Metastatic Liver Carcinoma in the Adrenal Gland (tissue), 2 donors: ENCODE data around the gene PAGE3.

DNA sequence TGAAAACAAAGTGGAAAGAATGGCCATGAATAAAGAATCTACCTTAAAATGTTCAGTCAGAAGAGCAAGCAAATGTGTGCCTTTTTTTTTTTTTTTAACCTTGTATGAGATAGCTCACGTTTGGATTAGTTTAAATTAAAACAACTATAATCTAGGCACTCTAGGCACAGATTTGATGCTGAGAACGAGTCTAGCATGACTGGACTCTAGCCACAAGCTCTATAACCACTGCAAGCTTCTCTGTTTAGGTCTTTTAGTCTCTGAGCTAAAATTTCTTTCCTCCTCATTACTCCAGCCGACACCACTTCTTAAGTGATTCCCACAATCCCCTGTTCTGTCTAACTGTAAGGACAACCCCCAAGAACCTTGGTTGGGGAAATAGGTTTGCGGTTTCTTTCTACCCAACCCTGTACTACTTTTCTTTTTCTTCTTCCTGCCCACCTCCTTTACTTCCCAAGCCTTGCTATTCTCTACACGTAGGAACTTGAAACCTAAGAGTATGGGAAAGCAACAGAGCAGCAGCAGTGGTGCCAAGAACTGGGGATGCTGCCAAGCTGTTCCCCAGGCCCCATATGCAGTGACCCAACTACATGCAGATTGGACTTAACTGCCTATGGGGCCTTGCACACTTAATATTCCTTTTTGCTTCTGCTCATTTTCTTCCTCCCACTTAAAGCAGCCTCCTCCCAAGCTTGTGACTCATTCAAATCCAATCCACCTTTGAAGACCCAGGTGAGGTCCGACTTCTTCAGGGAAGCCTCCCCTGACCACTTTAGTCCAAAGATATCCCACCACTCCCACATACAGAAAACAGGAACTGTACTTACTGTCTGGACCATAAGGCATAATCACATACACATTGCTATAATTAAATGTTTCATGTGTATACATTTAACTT lies 1.9 kb downstream of the FAM120C start:
- PRO-cap, 2 experiments: no peak in any of the 2 experiments

GRCh38 chrX:54469976-54470569 lies 26.0 kb downstream of the FGD1 start:
- PRO-cap, 2 experiments: no peak in any of the 2 experiments

GRCh38 chrX:54529228-54529945 lies 632 bp upstream of the GNL3L start:
- PRO-cap, 2 experiments: no peak in any of the 2 experiments

DNA sequence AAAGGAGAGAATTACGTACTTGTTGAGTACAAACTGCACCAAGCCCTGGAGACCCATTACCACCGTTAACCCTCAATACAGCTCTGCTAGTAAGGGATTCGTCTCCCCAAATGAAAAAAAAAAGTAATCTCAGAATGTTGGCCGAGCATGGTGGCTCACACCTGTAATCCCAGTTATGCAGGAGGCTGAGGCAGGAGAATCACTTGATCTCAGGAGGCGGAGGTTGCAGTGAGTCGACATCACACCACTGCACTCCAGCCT lies 32.4 kb downstream of the GNL3L start:
- PRO-cap, 2 experiments: no peak in any of the 2 experiments

- PRO-cap, 2 experiments: no peak in any of the 2 experiments
Observed at GRCh38 chrX:55264667-55265144, at the start of gene PAGE3. Gene PAGE3, minus strand, starts transcription at chrX:55264916.

GRCh38 chrX:55327124-55327621 lies 62.5 kb upstream of the PAGE3 start:
- PRO-cap, 2 experiments: no peak in any of the 2 experiments

- PRO-cap, 2 experiments: no peak in any of the 2 experiments
Observed at GRCh38 chrX:56782941-56784027, 54.2 kb downstream of the NBDY start.

- PRO-cap, 2 experiments: peak in 1 of 2 experiments; most common plus-strand start chrX:57593141 (in 1)
Observed at GRCh38 chrX:57592971-57593292, 1.1 kb downstream of the ZXDB start.

DNA sequence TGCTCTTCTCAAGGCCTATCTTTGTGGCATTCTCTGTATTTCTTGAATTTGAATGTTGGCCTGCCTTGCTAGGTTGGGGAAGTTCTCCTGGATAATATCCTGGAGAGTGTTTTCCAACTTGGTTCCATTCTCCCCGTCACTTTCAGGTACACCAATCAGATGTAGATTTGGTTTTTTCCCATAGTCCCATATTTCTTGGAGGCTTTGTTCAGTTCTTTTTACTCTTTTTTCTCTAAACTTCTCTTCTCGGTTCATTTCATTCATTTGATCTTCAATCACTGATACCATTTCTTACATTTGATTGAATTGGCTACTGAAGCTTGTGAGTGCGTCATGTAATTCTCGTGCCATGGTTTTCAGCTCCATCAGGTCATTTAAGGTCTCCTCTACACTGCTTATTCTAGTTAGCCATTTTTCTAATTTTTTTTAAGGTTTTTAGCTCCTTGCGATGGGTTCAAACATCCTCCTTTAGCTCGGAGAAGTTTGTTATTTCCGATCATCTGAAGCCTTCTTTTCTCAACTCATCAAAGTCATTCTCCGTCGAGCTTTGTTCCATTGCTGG lies 99.8 kb upstream of the SPIN4 start:
- PRO-cap, 2 experiments: no peak in any of the 2 experiments

DNA sequence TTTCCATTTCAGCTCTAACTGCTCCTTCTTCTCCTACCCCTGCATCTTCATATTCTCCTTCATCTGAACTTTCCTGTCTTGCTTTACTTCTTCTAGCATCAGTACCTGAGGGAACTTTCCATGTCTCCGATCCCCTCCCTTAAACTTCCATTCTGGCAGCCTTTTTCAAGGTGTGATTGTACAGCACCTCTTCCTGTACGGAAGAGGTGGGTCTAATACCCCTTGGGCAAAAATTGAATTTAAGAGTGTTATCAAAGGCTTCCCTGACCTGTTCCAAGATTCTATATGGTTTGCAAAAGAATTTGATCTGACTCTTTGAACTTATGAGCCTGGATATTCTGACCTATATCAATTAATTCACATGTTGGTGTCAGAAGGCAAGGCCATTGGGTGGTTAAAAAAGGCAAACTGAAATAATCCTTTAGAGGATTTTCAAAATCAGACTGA lies 155.6 kb upstream of the SPIN4 start:
- PRO-cap, 2 experiments: no peak in any of the 2 experiments

DNA sequence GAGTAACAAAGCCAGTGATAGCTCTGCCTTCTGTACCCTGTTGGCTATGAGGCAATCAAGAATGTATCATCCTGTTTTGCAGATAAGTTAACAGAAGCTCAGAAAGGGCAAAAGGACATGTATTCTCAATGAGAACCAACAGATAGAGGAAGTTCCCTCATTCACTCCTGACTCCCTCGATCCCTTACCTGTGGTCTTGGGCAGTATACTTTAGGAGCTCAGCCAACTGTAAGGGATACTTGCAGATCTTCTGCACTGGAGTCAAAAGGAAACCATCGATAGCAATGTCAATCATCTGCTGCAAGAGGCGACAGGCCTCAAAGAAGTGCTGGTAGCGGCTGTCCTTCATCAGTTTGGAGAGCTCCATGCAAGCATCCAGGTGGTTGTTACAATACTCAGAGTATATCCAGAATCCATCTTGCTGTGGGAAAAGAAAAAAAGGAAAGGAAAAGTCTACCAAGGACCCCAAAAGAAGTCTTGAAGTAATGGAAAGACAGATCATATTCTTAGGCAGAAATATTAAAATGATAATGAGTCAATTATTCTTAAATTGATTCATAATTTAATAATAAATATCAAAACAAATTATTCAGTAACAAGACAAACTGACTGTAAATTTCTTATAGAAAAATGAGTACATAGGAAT lies 106.7 kb downstream of the ARHGEF9 start:
- PRO-cap, 2 experiments: no peak in any of the 2 experiments

GRCh38 chrX:63732410-63733335 lies 52.3 kb downstream of the ARHGEF9 start:
- PRO-cap, 2 experiments: no peak in any of the 2 experiments

DNA sequence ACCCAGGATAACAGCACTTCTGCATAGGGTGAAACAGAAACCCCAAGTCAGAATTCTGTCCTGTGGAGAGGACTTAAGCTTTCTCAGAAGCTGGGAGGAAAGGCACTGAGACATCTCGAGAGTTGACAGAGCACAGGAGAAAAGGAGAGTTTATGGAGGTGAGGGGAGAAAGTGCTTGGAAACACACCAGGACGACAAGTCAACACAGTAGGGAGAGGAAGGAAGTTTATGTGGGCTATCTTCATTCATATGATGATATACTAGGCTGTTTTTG lies 150.5 kb downstream of the AMER1 start:
- PRO-cap, 2 experiments: no peak in any of the 2 experiments

- PRO-cap, 2 experiments: peak in 2 of 2 experiments; most common plus-strand start chrX:64205905 (in 2); most common minus-strand start chrX:64206334 (in 1)
Observed at GRCh38 chrX:64205816-64206514, 457 bp upstream of the AMER1 start.

GRCh38 chrX:65668453-65669618 lies 1.4 kb downstream of the MSN start:
- PRO-cap, 2 experiments: peak in 2 of 2 experiments; most common plus-strand start chrX:65668744 (in 1); most common minus-strand start chrX:65668665 (in 2)

GRCh38 chrX:65696454-65697105 lies 29.1 kb downstream of the MSN start:
- PRO-cap, 2 experiments: no peak in any of the 2 experiments

DNA sequence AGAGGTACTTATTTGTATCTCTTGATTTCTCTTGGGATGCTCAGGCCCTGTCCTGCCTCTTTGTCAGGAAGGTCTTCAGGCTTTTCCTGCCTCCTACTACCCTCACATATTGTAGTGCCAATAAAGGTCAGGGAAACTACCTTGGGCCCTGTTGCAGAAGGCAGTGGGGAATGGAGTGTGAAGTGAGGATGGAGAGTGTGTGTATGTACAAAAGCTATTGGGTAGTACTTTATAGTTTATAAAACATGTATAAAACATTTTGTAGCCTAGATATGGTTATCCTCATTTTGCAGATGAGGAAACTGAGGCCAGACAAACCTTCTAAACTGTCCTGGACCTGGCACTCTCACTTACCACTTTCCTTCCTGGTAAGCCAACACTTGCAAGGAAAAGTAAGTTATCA lies 74.8 kb downstream of the MSN start:
- PRO-cap, 2 experiments: no peak in any of the 2 experiments

DNA sequence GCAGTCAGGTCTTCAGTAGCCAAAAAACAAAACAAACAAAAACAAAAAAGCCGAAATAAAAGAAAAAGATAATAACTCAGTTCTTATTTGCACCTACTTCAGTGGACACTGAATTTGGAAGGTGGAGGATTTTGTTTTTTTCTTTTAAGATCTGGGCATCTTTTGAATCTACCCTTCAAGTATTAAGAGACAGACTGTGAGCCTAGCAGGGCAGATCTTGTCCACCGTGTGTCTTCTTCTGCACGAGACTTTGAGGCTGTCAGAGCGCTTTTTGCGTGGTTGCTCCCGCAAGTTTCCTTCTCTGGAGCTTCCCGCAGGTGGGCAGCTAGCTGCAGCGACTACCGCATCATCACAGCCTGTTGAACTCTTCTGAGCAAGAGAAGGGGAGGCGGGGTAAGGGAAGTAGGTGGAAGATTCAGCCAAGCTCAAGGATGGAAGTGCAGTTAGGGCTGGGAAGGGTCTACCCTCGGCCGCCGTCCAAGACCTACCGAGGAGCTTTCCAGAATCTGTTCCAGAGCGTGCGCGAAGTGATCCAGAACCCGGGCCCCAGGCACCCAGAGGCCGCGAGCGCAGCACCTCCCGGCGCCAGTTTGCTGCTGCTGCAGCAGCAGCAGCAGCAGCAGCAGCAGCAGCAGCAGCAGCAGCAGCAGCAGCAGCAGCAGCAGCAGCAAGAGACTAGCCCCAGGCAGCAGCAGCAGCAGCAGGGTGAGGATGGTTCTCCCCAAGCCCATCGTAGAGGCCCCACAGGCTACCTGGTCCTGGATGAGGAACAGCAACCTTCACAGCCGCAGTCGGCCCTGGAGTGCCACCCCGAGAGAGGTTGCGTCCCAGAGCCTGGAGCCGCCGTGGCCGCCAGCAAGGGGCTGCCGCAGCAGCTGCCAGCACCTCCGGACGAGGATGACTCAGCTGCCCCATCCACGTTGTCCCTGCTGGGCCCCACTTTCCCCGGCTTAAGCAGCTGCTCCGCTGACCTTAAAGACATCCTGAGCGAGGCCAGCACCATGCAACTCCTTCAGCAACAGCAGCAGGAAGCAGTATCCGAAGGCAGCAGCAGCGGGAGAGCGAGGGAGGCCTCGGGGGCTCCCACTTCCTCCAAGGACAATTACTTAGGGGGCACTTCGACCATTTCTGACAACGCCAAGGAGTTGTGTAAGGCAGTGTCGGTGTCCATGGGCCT lies 1.3 kb downstream of the AR start:
- PRO-cap, 2 experiments: peak in 1 of 2 experiments; most common plus-strand start position 1,034 of the sequence (in 1)

DNA sequence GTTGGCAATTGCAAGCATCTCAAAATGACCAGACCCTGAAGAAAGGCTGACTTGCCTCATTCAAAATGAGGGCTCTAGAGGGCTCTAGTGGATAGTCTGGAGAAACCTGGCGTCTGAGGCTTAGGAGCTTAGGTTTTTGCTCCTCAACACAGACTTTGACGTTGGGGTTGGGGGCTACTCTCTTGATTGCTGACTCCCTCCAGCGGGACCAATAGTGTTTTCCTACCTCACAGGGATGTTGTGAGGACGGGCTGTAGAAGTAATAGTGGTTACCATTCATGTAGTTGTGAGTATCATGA lies 150.8 kb downstream of the AR start:
- PRO-cap, 2 experiments: no peak in any of the 2 experiments

GRCh38 chrX:68405290-68405915 lies 27.9 kb downstream of the OPHN1 start:
- PRO-cap, 2 experiments: no peak in any of the 2 experiments